GM19240 (cell line): ENCODE measurements around the gene FAM168B.

- RRBS: no CpG with 5 or more reads among the region's 13 CpGs
These were observed 218.5 kb upstream of the HS6ST1 start for GRCh38 chr2:128536996-128537679.

DNA sequence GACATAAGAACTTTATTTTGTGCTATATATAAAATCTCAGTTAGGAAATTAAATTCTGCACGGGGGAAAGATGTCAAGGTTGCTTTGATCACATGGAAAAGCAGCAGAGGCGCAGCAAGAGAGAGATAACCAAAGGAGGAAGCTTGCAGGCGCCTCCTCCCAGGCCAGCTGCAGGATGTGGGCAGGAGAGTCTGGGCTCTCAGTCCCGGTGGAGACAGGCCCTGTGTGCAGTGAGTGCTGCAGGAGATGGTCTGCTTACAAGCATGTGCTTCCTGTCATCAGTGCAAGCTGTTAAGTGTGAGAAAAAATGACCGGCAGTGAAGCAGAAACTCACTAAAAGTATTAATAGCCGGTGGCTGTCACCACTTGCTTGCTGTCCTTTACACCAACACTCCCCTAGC, 435.5 kb upstream of the HS6ST1 start:
- RRBS: 12% methylated on average over 2 of the region's 6 CpGs

DNA sequence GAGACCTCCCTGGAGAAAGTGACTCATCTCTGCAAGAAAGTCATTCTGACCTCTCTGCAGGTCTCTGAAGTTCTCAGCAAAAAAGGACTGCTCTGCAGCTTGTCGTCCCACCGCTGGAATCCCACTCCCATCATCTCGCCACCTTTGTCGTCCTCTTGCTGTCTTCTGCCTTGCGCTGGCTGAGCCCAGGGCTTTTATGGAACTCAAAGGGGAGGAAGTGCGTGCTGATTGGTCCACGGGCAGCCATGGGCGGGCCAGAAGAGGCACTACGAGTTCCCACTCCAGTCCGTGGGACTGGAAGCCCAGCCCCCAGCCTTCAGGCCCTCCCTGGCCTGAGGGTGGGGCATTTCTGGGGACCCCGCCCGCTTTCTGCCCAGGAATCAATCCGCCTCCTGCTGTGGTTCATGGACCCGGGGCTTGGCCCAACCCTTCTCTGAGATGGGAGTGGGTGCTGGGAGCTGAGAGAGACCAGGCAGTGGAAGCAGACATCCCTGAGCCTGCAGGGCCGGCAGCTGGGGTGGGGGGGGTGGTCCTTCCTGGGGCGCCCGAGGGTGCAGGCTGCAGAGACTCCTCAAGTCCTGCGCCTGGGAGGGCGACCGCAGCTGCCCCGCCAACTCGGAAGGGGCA, 660.7 kb upstream of the RAB6C start:
- RRBS: 70% methylated on average over 2 of the region's 22 CpGs

- RRBS: no CpG with 5 or more reads among the region's 6 CpGs
These were observed 541.5 kb upstream of the RAB6C start for GRCh38 chr2:129437972-129438373.

GRCh38 chr2:129857215-129857800, 122.2 kb upstream of the RAB6C start:
- RRBS: no CpG with 5 or more reads among the region's 6 CpGs

DNA sequence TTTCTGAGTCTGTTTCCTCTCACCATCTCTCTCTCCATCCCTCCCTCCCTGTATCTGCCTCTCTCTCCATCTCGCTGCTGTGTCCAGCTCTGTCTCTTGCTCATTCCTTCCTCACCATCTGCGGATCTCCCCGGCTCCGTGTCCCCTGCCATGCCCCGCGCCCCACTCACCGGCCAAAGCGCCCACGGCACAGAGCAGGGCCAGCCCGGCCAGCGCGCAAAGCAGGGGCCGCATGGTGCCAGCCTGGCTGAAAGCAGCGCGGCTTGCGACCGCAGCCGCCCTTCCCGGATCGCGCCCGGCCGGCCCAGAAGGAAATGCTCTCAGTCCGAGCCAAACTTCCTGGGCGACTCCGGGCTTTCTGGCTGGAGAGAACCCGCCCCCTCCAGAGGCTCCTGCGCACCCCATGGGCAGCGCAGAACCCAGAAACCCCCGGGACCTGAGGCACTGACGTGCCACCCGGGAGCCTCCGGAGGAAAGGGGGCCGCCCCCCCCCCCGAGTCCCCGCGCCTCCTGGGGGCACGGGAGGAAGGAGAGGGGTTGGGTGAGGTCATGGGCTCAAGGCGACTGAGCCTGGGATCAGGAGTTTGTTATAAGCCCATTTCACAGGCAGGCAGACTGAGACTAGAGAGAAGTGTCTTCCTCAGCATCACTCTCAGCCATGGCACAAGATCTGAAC, 45.3 kb upstream of the RAB6C start:
- RRBS: 12% methylated on average over 17 of the region's 39 CpGs

GRCh38 chr2:130375046-130375441, 19.2 kb downstream of the PTPN18 start:
- RRBS: no CpG with 5 or more reads among the region's 6 CpGs

DNA sequence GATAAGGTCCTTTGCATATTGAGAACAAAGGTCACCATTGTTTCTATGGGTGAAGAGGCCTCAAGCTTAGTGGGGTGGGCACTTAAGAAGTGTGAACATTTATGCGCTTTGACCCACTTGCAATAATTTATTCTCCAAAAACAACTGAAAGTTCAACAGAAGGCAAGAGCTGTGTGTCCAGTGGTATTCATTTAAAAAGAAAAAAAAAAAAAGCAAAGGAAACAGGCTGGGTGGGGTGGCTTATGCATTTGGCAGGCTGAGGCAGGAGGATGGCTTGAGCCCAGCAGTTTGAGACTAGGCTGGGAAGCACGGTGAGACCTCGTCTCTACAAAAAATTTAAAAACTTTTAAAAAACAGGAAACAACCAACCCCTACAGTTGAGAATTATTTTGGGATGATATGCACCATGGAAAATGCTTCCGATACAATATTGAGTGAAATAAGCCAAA, 31.1 kb downstream of the PTPN18 start:
- RRBS: no CpG with 5 or more reads among the region's 4 CpGs

- RRBS: no CpG with 5 or more reads among the region's 18 CpGs
These were observed 507 bp upstream of the ARHGEF4 start for GRCh38 chr2:130836157-130836656.

DNA sequence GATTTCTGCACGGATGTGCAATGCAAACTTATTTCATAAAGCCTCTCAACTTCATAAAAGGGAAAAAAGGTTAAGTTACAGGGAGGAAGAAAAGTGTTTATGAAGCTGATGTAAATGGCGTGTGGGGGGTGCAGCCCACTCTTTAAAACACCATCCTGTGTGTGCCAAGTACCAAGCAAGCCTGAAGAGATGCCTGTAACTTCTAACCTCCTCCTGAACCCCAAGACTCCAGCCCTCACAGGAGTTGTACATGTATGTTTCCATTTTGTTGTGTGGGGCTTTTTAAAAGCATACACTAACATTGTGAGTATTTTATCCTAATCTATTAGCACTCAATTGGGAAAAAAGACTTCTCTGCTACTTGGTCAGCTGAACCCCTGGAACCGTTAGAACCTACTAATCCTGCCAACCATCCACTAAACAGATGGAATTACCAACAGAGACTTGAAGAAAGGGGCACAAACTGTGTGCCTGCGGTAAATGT, 43.2 kb downstream of the FAM168B start:
- RRBS: no CpG with 5 or more reads among the region's 4 CpGs

DNA sequence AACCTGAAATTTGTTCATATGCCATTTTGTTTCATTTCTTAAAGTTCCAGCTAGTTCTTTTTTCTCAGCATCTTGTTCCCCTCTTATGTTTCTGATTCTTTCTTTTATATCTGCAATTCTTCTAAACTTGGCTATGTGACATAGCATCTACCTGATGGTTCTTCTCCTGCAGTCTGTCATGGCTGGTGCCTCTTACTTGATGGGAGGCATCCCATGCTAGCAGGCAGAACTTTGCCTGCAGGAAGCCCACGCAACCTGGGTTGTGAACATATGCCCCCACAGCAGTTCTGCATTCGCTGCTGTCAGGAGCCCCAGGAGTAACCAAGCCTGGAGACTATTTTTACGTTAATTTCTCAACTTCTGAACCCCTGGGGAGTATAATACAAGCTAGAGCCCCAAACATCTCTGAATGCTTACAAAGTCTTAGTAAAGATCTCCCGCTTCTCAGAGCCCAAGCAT, 12.1 kb downstream of the FAM168B start:
- RRBS: no CpG with 5 or more reads among the region's 4 CpGs

DNA sequence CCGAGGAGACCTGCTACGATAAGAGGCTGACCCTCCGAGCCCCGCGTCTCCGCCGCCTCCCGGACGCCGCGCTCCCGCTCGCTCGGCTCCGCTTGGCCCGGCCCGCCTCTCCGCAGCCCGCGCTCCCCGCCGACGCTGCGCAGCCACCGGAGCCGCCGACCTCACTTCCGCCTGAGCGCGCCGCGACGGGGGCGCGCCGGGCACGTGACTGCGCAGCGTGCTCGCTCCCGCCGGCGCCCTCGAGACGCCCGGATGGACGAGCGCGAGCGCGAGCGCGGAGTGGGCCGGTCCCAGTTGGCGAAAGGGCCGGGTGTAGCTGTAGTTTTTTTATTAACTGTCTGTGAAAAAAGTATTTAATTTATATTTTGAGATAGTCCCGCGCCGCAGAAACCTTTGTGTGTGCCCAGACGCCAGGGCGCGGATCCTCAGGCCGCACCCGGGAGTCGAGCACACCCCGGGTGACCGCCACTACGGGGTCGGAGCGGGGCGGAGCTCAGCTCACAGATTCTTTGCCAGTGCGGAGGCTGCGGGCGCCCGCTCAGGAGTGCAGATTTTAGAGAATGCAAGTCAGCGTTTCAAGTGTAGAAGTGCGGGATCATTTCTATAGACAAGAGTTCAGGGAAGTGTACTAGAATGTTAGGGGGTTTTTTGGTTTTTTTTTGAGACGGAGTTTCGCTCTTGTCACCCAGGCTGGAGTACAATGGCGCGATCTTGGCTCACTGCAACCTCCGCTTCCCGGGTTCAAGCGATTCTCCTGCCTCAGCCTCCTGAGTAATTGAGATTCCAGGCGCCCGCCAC, at the start of gene FAM168B:
TSS of gene FAM168B (minus strand) at position 160 of the 798 bp plus-strand sequence.
- RRBS: 2% methylated on average over 43 of the region's 86 CpGs

DNA sequence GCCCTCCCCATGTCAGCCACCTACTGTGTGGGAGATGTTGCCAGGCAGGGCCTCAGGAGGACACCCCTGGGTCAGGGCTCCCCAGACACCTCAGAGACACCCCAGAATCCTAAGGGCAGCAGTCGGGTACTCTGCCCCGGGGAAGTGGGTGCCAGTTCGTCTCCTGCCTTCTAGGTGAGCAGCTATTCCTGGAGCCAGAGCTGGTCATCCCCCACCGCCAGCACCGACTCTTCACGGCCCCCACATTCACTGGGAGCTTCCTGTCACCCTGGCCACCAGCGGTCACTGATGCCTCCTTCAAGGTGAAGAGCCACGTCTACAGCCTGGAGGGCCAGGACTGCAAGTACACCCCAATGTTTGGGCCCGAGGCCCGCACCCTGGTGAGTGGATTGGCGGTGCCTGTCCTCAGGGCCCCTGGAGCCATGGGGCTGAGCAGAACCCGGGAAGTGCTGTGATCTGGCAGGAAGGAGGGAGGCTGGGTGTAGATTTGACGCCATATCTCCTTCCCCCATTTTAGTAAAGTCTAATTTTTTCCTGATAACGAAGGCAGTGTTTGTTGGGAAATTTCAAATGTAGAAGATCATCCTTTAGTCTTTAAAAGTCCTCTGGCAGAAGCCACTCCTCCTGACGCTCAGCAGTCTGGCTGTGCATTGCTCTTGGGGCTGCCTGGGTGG, 9.2 kb upstream of the CCDC74A start:
- RRBS: no CpG with 5 or more reads among the region's 15 CpGs

- RRBS: no CpG with 5 or more reads among the region's 35 CpGs
These were observed 274.8 kb downstream of the CCDC74A start for GRCh38 chr2:131802391-131802934.

GRCh38 chr2:132645938-132646539, 24.0 kb downstream of the LYPD1 start:
- RRBS: 19% methylated on average over 5 of the region's 14 CpGs

- RRBS: no CpG with 5 or more reads among the region's 28 CpGs
These were observed 302.8 kb downstream of the NCKAP5 start for GRCh38 chr2:133265165-133266106.

GRCh38 chr2:134087175-134087641, 166.7 kb upstream of the MGAT5 start:
- RRBS: no CpG with 5 or more reads among the region's 3 CpGs

DNA sequence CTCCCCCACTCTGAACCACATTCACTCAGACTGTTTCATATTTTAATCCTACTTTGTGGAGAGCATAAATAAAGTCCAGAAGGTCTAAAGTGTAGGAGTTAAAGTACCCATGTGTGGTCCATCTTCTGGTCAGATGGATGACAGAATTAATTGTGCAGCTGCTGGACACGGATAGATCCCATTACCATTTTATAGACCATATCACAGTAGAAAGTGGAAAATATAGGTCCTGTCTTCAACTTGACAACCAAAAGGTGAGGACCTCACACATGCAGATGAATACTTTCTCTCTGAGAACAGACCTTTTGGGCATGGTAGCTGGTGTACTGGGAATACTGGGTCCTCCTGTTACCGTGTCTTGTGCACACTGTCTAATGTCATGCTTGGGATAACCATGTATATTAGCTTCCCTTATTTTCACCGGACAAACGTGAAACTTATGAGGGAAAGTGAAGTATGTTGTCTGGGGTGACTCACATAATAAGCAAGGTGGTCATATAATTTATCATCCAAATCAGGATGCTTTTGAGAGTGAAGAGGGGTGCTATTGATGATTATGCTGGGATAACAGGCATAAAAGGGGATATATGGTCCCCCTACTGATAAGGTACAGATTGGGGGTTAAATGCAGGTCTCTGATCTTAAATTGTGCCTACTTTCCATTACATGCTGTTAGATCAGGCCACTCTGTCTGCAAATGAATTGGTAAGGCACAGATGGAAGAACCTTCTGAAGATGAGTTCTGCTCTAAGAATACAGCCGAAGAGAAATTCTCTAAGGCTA, 115.4 kb upstream of the MGAT5 start:
- RRBS: no CpG with 5 or more reads among the region's 5 CpGs

DNA sequence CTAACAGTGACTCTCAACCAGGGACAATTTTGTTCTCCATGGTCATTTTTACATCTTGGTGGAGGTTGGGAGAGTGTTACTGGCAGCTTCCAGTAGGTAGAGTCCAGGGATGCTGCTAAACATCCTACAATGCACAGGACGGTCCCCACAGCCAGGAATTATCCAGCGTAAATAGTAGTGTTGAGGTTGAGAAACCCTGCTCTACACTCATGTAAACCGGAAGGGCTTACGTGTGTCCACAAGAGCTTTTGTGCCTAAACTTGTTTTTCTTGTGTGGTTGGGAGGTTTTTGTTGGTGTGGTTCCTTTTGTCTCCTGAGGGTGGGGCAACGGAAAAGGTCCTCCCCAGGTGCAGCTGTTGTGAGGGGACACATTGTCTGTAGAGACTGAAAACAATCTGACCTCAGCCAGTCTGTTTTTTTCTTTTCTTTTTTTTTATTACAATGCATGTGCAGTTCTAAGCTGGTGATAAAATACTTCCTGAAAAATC, 72.7 kb upstream of the MGAT5 start:
- RRBS: no CpG with 5 or more reads among the region's 5 CpGs

DNA sequence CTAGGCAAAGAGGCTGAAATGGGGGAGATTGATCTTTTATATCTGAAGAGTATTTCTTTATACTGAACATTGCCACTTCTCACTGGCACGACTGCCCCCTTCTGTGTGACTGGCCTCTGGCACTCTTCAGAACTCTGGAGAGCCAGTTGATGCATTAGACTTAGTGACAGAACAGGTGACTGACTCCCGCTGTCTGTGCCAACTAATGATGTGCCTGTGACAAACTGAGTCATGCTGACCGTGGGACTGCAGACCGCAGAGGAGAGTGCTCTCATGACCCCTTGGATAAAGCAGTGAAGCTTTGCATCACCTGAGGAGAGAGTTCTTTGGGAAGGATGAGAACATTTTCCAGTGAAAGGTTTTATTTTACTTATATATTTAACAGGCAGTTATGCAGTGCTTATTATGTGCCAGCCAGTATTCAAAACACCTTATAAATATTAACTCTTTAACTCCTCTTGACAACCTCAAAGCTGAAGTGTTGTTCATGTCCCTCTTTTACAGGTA, 14.5 kb downstream of the MGAT5 start:
- RRBS: no CpG with 5 or more reads among the region's 4 CpGs